Natural killer cell (primary cell): ENCODE data around the gene UNC5C.

DNA sequence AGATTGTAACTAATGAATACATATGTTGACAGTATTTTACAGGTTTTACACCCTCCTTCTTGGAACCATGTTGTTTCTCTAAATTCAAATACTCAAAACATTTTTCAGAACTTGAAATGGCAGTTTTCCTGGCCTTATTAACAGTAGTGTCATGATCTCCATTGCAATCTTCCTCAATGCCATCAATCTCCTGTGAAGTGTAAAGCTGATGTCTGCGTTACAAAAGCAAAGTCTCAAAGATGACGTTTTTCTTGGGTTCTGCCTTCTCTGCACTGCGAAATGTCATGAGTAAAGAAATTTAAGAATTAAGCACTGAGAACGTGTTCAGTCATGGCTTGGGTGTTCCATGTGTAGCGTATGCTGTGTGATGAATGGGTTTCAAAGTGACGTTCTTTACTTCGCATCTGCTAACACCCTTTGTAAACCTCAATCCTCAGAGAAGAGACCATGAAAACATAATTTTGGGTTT lies 1.1 kb downstream of the NAP1L5 start:
- PRO-cap, result no peak

GRCh38 chr4:88729319-88729871 lies 31.8 kb upstream of the NAP1L5 start:
- PRO-cap, result no peak

- PRO-cap, result no peak
These were observed 84.9 kb downstream of the TIGD2 start for GRCh38 chr4:89196080-89196688.

DNA sequence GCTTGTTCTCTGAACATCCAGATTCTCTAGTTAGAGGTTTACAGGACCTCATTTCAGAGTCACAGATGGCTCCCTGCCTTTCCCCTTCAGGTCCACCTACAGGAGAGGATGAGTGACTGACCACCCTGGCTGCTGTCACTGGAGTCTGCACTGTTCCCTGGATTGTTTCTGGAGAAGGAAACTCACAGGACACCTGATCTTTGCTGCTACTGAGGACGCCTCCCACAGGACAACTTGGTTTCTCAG lies 58.3 kb downstream of the GPRIN3 start:
- PRO-cap, result no peak

DNA sequence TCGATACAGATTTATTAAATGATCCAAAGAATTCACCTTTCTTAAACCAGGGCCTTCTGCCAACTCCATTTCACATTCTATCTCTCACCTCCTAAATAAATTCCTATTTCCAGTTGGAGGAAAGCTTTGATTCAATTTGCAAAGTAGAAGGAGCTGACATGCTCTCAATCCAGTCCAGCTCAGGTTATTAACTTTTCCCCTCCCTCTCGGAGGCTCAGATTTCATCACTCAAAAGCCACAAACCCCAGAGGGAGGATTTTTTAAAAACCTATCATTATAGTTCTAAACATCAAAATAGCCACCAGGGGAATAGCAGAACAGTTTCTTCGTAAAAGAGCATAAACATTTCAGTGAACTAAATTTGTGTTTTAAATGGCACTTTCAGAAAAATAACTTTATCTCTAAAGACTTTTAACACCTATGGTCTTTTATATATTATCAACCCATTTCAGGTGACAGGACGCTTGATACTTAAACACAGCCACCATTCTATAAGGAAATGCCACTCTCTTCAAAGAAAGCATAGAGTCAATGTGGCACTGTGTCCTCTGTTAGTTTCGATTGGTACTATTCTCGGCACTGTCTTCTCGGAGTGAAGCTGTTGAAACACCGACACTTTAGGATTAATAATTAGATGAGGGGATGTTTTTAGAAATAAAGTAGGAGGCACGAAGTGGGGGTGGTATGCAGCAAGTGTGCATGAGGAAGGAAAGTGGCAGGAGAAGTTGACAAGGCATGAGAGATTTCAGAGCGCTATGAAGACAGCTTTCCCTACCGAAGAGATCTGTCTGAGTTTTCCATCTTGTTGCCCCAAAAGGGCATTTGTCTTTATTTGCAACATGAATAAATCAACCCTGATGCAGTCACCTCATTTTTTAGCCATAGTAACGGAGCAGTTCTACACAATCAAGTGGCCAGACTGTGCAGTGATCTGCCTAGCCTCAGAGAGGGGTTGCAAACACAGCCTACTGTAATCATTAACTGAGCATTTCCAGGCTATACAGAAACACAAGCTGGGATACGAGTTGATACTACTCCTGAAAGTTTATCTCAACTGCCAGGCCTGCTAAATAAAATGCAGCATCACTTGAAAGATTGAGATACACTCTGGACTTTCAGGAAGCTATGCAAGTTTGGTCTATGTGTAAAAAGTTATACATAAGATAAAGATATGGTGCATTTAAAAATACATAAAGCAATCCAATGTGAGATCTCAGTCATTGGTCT lies 8.5 kb downstream of the GPRIN3 start:
- PRO-cap, result bidirectional peak, plus-strand start at position 292 of the sequence, minus-strand start at position 189 of the sequence; bidirectional peak, plus-strand start at position 554 of the sequence, minus-strand start at position 597 of the sequence; unidirectional peak, minus-strand start at position 804 of the sequence

DNA sequence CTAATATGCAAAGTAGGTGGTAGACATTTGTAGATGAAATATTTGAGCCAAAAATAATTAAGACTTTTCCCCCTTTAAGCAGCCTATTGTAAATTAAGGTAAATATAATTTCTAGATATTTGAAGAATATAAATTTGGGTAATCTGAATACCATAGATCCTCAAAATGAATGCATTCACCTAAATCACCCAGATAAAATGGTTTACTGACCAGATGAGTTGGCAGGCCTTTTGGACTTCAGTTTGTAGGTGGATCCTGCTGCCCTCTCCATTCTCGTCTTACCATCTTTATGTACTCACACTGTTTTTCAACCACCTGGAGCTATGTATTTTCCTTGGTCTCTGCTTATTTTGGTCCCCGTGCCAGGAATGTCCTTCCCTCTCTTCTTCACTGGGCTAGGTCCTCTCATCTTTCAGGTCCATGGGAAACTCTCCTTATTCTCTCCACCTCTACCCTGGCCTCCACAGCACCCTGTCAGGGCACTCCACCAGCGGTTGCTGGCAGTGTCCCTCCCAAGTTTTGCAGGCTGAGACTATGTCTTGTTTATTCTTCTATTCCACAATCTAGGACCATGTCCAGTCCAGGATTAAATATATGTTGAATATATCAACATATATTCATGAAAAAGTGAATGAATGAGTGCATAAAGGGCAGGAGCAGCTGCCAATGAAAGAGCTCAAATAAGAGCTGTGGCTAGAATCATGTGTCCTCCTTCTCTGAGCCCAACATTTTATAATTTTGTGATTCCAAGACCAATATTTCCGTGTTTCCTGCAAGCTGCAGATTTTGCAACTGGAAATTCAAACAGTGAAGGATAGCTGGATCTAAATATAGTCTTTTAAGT lies 2.5 kb downstream of the GPRIN3 start:
- PRO-cap, result no peak

DNA sequence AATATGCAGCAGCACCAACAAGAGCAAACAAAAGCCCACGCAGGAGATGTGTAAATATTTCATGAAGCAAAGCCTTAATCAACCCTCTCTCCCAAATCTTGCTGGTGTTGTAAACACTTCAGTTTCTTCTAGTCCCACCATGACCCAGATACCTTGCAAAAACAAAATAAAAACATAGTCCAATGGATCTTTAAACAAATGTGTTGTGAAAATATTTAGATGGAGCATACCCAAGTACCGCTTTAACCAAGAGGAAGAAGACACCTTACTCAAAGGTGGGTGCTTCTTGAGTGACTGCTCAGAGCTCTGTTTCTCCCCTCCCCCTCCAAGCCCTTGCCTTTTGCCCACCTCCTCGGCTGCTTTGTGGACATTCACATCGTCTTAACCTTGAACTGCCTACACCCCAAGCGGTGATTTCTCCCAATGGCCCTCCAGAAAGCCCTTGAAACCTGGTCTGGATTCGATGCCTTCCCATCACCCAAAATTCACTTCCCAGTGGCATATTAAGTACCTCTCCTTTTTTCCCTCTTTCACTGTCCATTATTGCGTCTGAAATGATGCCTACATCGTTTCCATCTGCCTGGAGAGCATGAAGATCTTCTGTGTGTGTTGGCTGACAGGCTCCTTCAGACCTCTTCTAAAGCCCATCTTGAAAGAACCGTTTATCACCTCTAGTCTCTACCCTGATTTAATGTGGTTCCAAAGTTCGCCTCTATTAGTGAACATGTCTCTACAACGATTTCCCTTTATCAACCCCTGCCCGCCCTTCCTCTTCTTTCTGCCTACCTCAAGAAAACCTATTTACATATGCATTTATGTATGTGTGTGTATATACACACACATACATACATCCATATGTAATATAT lies 1.0 kb downstream of the GPRIN3 start:
- PRO-cap, result unidirectional peak, minus-strand start at position 639 of the sequence; unidirectional peak, minus-strand start at position 690 of the sequence; unidirectional peak, minus-strand start at position 720 of the sequence

GRCh38 chr4:89438143-89438532 lies 130.5 kb upstream of the GPRIN3 start:
- PRO-cap, result no peak

DNA sequence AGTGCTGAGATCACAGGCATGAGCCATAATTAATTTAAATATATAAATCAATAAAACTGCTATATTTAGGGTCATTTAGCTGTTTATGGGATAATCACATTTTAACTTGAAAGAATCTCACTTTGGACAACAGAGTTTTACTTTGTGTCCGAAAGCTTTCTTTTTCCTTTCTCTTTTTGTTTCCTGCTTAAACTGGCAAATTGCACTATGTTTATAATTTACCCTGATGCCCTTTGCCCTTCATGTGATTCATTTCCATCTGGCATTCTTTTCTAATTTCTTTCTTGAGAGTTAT lies 242.1 kb upstream of the GPRIN3 start:
- PRO-cap, result no peak

DNA sequence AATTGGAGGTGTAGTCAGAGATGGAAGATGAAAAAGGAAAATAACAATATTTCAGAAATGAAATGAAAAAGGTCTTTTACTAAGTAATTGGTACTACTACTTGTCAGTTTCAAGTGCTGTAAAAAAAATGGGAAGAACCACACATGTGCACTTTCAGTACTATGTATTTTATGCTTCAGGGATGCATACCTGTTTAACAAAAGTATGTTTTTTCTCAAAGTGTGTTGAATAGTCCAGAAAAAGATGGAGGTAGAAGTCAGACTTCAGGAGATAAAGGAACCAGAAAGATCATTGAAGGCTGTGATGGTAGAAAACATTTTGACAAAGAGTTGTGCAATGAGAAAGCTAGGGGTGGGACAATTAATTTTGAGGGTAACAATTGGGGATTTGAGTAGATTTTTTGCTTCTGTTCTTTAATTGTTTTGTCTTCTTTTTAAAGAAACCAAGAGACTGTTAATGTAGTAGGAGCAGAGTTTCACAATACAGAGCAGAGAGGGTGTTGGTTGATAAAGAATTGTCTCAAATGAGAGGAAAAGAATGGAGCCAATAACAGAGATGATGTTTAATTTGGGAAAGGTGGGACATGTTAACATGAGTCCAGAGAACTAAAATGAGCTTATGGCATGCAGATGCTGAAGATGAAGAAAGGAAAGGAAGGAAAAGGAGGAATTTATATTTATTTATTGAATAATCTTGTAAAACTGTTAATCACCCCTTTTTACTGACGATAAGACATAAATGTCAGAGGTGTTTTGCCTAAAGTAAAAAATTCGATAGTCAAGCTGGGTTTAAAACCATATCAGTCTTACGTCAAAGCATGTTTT lies 93.9 kb downstream of the SNCA start:
- PRO-cap, result no peak

DNA sequence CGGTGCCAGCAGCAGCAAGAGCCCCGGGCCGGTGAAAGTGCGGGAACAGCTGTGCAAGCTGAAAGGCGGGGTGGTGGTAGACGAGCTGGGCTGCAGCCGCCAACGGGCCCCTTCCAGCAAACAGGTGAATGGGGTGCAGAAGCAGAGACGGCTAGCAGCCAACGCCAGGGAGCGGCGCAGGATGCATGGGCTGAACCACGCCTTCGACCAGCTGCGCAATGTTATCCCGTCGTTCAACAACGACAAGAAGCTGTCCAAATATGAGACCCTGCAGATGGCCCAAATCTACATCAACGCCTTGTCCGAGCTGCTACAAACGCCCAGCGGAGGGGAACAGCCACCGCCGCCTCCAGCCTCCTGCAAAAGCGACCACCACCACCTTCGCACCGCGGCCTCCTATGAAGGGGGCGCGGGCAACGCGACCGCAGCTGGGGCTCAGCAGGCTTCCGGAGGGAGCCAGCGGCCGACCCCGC lies 742 bp downstream of the ATOH1 start:
- PRO-cap, result no peak

- PRO-cap, result no peak
These were observed 44.7 kb upstream of the PDLIM5 start for GRCh38 chr4:94406940-94407476.

DNA sequence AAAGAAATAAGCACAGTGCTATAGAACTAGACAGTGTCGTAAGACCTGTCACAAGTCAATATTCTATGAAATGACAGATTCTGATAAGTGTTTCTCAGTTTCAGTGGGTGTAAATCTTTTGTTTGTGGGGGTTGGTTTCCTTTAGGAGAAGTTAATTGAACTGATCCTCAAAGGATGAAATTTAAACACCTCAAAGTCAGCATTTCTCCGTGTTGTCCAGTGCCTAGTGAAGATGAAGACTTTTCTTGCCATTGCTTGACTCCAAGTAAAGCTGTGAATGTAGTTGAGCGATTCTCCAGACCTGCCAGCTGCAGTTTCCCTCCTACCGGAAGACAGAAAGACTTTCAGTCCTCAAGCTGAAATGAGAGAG lies 7.9 kb downstream of the PDLIM5 start:
- PRO-cap, result no peak

DNA sequence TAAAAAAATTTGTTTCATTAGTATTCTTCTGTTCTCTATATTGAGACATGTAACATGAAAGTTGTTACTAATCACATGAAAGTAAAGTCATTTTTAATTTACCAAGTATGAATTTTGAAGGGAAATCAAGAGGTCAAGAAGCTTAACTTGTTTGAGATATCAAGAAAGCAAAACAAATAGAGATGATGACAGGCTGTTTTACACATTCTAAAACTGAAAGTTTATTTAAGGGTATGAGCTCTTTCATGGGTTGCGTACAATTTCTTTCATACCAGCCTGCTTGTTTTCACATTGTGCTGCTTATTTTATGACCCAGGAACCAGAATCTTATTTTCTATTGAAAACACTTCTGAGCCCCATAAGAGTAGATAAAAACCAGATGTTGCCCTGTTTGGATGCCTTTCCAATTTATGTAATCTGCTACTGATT lies 74.1 kb downstream of the PDLIM5 start:
- PRO-cap, result no peak

- PRO-cap, result no peak
These were observed 152.9 kb upstream of the BMPR1B start for GRCh38 chr4:94604824-94605237.

DNA sequence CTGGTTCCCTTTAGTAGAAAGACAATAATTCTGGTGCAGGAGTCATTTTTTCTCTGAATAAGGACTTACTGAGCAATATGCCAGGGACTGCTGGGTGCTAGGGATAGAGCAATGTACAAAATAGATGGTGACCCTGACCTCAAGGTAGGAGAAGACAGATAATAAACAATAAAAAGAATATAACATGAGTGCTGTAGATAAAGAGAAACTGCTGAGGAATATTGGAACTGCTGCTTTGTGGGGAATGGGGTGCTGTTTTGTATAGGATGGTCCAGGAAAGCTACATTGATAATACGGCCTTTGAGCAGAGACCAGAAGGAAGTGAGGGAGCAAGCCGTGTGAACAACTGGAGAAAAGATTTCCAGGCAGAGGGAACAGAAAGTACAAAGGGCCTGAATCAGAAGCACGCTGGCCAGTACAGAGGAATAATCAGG lies 124.2 kb upstream of the BMPR1B start:
- PRO-cap, result no peak

- PRO-cap, result no peak
These were observed 4.0 kb downstream of the UNC5C start for GRCh38 chr4:95544572-95545399.

DNA sequence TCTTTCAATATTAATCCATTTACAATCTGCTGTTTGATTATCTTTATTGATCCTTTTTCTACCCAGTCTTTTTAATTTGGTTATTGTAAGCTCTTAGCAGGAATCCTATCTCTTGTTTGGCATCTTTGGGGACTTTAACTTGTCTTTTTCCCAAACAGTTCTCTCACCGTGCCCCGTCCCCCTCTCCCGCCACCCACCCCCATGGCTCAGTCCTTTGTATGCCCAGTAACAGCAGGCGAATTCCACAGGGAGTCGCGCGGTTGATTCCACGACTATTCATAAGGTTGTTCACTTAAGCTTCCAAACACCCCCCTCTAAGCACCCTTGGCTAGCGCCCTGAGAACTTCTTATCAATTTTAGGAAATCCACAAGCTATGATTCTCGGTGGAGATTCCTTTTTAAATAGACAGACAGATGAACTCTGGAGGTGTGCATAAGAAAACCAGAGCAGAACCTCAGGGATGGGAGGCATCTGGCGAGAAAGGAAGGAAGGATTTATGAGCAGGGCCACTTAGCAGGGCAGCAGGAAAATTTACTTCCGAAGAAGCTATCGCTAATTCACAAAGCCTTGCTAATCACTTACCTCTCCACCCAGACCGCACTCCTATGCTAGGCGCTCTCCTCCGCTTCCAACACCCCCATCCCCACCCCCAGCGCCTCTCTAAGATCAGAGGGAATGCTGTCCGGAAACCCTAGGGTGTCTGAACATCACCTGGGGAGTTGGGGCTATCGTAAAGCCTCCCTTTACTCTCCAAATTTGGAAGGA lies 1.8 kb downstream of the UNC5C start:
- PRO-cap, result no peak

DNA sequence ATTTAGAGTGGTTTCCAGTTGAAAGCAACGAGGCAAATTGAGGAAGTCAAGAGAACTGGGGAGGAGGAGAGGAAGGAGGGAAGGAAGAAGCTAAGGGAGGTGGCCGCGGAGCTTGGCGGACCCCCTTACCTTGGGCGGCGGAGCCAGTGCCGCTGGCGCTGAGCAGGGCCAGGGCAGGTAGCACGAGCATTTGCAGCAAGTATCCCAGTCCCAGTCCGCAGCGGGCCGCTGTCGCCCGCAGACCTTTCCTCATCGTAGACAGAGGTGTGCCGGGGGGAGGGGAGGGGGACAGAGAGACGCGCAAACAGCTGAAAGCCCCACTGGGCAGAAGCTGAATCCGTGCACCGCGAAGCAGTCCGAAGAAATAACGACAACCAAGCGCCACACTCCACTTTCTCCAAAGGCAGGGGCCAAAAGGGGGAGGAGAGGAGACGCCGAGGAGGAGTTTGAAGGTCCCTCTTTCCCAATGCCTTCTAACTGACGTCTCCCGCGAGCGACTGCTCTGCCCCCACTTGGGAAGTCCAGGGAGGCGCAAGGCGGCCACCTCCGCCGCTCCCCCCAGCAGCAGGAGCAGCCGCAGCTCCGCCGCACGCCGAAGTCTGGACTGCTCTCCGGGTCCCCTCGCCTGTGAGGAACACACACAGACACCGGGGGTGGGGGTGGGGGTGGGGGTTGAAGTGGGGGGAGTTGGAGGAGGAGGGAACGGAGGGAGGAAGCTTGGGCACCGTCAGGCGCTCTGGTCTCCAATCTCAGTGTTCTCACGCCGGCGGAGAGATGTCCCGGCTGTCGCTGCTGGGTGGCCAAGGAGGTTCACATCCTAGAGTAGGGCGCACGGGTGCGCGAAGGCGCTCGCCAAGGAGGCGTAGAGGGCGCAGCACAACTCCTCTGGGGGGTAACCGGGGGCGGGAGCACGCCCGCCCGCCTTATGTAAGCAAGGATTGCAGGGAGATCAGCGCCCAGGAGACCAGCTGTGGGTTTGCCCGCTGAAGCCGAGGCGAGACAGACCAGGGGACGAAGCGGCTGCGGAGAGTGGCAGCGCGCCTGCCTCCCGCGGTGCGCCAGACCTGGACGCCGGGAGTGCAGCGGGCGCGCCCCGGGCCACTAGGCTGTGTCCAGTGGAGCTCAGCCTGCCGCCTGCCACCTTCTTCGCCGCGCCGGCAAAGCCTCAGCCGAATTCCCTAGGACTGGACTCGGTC lies at the start of gene UNC5C:
TSS of gene UNC5C (minus strand) at position 369 of the 1,196 bp plus-strand sequence.
- PRO-cap, result no peak

DNA sequence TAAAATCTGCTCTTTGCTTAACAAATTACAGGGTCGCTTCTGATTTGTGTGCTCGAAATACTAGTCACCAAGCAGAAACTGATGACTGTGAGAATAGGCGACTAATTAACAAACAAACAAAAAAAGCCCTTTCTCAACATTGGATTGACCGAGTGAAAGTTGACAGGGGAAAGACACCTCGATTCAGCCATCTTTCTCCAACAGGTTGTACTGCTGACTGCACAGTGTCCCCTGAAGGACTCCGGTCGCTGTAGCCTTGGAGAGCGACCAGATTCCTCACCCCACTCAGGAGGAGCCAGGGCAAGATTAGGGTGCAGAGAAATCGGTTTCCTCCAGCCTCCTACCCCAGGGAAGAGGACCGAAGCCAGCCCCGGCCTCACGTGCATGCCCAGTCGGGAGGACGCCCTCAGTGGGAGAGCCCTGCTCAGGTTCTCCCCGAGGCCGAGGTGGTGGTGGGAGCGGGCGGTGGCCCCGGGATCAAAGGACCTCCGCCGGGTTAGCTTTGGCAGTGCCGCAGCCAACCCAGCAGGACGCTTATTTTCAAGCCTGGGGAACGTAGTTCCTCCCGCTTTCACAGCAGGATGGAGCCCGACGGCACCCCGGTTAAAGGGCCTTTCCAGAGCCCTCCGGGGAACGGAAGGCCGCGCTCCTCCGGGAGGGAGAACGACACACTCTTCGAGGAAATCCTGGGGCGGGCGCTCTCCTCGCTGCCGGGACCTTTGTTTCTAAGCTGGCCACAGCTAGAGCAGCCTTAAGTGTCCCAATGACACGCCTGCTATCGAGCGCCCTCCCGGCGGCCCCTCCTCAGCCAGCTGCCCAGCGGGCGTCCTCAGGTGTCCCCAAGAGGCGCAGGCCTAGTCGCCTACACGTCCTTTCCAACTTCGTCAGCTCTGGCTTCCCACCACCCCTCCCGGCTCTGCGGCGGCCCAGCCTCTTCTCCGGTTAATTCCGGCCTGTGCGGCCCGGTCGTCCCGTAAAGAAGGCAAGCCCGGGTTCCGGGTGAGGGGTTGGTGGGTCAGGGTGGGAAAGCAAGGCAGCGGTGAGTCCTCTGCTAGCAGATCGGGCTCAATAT lies 848 bp upstream of the RAP1GDS1 start:
- PRO-cap, result unidirectional peak, minus-strand start at position 727 of the sequence